Left lung (tissue), 1 donor: Measurements from ENCODE around the genes ZNF605 and ZNF10.

DNA sequence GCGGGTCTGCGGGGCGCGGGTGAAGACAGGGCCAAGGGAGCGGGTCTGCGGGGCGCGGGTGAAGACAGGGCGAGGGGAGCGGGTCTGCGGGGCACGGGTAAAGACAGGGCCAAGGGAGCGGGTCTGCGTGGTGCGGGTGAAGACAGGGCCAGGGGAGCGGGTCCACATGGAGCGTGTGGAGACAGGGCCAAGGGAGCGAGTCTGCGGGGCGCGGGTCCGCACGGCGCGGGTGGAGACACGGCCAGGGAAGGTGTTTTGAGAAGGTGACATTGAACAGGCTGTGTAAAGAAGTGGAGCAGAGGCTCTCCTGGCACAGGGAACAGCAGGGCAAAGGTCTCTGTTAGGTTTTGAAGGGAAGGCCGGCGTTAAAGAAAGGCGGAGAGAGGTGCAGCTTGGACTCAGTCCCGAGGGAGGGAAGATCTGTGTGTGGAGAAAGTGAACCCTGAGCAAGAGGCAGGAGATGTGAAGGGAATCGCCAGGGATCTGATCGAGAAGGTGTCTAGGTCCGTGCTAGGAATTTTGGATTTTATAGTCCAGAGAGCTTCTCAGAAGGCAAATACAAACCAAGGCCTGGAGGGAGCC lies 1.8 kb downstream of the PXMP2 start:
- PRO-cap, result no peak

- PRO-cap, result no peak
Measured at GRCh38 chr12:132700887-132701652, 9.6 kb upstream of the PGAM5 start.

GRCh38 chr12:132908650-132909383 lies 21.4 kb upstream of the CHFR start:
- PRO-cap, result bidirectional peak, plus-strand start at chr12:132908715, minus-strand start at chr12:132908491; bidirectional peak, plus-strand start at chr12:132908955, minus-strand start at chr12:132908827

DNA sequence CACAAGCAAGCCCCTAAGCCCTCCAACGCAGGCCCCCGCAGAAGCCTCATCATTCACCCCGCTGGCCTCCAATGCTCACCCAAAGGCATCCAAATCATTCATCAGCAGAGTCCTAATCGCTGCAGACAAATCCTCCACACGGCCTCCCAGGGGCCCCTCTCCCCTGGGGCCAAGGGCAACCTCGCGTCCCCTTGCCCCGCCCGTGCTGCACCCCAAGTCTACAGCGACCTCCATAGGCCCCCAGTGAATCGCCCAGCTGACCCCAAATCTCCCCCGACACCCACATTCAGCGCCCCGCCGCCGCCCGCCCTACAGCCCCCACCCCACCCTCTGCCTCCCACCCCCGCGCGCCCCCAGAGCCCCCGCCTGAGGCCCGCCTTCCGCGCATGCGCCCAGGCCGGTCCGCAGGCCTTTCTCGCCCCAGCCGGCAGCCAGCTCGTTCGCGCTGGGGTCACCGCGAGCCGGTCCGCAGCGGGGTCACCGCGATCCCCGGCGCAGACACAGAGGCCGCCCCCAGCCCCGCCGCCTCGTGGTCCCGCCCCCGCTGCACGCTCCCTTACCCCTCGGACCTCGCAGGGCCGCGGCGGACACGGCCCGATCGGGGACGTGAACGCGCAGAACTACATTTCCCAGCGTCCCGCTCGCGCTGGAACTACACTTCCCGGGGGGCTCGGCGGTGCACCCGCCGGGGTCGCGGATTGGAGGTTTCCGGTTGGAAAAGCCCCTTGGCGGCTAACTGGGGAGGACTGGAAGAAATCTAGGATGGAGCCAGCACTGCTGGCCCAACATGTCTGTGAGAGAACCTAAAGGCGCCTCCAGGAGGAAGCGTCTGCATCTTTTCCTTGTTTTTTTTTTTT lies at the start of gene ZNF605:
Gene ZNF605, minus strand, starts transcription at position 624 of the 857 bp plus-strand sequence.
- PRO-cap, result bidirectional peak, plus-strand start at position 743 of the sequence, minus-strand start at position 622 of the sequence

DNA sequence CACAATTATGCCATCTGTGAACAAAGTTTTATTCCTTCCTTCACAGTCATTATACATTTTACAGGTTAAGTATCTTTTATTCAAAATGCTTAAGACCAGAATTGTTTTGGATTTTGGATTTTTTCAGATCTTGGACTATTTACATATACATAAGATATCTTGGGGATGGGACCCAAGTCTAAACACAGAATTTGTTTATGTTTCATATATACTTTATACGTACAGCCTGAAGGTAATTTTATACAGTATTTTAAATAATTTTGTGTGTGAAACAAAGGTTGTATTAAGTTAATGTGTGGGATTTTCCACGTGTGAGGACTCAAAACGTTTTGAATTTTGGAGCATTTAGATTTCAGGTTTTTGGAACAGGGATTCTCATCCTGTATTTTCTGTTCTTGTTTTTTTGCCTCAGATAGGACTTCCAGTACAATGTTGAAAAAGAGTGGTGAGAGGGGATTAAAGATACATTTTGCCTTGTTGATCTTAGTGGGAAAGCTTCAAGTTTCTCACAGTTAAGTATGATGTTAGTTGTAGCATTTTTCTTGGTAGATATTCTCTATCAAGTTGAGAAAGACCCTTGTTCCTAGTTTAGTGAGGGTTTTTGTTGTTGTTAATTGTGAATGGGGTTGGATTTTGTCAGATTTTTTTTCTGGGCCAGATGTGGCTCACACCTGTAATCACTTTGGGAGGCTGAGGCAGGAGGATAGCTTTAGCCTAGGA lies 3.4 kb downstream of the ZNF26 start:
- PRO-cap, result no peak

GRCh38 chr12:133057974-133059207 lies 21.1 kb downstream of the ZNF84 start:
- PRO-cap, result no peak

DNA sequence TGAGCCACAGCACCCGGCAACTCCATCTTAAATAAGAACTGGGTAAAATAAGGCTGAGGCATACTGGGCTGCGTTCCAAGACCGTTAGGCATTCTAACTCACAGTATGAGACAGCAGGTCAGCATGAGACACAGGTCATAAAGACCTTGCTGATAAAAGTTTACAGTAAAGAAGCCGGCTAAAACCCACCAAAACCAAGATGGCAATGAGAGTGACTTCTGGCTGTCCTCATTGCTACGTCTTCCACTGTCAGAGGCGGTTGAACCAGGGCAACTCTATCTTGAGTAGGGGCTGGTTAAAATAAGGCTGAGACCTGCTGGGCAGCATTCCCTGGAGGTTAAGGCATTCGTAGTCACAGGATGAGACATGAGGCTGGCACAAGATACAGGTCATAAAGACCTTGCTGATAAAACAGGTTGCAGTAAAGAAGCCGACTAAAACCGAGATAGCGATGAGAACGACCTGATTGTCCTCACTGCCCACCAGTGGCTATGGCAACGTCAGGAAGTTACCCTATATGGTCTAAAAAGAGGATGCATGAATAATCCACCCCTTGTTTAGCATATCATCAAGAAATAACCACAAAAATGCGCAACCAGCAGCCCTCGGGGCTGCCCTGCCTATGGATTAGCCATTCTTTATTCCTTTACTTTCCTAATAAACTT lies 1.4 kb upstream of the ZNF140 start:
- PRO-cap, result no peak

DNA sequence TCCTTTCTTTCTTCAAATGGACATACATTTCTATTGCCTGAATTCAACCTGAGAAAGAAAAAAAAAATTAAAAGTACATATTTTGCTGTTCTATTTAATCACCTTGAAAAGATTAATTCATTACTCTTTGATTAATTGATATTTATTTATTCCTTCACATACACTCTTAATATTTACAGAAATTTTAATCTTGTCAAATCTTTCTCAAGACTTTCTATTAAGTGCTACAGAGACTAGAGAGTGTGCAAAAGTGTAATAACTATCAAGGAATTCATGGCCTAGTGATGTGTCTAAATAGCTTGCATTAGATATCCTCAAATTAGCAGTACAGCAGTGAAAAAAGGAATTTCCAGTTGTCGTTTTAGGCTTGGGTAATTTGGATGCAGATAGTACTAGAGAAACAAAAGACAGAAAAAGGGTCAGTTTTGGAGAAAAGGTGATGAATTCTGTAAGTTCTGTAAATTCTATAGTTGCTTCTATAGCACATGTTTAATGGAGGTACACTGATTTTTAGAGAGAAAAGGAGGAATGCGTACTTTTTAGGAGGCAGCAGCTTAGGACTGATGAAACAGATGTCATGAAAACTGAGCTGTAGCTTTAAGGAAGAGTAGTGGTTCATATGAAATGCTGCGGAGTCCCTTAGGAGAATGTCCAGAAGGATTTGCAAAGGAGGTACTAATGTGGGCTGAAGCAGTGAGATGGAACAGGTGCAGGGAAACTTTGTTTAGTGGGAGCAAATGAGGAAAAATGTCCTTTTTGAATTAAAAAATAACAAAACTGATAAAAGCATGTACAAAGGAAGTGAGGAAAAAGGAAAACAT lies 3.7 kb downstream of the ZNF140 start:
- PRO-cap, result no peak

DNA sequence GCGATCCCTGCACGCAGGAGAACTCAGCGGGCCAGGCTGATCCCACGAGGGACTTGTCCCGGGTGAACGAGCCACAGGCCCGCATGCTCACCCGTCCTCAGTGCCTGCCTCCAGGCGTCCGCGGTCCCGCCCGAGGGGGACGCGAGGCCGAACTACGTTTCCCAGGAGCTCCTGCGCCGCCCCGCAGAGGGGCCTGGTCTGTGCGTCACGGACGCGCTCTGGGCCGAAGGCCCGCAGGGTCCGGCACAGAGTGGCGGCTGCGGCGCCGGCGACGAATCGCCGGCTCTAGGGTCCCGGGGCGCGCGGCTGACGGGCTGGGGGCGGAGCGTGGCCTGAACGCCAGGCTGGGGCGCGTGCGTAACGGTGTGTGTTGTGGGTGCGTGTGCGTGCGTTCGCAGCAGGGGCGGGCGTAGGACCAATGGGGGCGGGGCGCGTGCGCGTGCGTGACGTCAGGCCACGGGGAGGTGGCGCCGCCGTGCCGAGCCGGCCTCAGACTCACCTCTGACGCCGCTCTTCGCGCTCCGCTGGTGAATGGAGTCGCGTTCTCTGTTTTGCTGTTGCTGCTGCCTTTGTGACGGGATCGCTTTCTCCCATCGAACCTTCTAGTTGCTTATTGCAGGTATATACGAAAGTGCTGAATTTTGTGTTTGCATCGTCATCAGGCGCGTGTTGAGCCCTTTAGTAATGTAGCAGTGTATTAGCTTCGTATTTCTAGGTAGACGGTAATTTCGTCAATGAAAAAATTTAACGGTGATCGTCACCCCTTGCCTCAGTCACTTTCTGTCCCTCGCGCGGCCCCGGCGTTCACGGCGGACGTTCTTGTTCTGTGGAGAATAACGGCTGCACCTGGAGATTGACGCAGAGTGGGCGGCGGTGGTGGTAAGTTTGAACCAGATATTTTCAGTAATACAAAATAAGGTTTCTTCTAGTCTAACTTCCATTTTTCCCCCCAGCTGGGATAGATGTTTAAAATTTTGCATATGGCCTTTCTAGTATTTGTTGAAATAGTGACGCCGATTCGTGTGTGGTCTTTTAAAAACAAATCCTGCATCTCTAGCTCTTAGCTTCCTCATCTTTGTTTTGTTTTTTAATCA lies at the start of gene ZNF10:
Gene ZNF10, plus strand, starts transcription at position 492 of the 1,094 bp plus-strand sequence.
- PRO-cap, result bidirectional peak, plus-strand start at position 256 of the sequence, minus-strand start at position 120 of the sequence; bidirectional peak, plus-strand start at position 492 of the sequence, minus-strand start at position 287 of the sequence